H1 (cell line): Measurements from ENCODE around the genes IDH1 and MYL1.

DNA sequence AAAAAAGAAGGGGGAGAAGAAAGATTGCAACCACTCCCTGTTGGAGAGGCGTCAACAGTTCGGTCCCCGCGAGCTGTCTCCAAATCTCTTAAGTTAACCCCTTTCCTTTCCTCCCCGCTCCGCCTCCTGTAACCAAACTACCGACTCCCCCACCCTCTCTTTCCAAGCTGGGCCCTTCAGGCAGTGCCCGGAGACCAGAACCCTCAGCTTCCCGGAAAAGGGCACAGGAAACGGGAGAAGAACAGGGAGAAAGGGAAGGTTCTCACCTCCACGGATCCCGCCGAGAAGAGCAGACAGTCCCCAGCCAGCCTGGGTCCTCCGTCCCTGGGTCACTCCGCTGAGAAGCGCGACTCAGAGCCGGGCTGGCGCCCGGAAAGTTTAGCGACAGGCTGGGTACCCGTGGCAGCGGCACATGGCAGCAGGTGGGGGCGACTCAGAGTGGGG, 685 bp downstream of the FZD5 start:
- RRBS, result 0% methylated on average over 3 of the region's 24 CpGs
CAGE:
- cytosol, long polyA plus RNA, result no peak
- long polyA plus RNA, result no peak
- nucleus, long polyA plus RNA, result no peak

DNA sequence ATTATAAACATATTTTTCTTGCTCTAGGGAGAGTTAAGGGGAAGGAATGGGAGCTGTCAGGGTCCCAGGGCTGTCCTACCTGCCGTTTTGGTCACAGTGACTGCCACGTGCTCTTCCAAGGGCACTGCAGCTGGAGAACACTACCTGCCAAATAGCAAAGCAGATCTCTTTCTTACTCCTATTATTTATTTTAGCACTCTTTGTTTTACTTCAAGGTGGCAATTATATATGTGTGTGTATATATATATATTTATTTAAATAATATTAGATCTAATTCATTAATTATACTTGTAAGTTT, 57.1 kb upstream of the FZD5 start:
- RRBS, result no CpG with 5 or more reads among the region's 2 CpGs
CAGE:
- cytosol, long polyA plus RNA, result no peak
- long polyA plus RNA, result no peak
- nucleus, long polyA plus RNA, result no peak

GRCh38 chr2:207860736-207861185, 91.1 kb upstream of the FZD5 start:
- RRBS, result no CpG with 5 or more reads among the region's 1 CpG
CAGE:
- cytosol, long polyA plus RNA, result no peak
- long polyA plus RNA, result no peak
- nucleus, long polyA plus RNA, result no peak

DNA sequence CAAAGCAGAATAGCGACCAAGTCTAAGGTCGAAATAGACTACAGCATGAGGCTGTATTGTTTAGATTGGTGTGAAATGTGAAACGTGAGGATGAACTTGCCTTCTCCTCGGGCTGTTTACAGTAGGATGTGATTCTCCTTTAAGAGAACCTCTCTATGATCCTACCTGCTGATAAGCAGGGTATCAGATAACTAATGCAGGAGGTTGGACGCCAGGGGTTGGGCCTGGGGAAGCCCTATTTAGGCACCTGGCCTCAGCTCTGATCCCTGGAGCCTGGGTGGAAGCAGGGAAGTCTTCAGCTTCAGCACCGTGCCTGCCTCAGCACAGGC, 11.4 kb downstream of the CRYGD start:
- RRBS, result no CpG with 5 or more reads among the region's 6 CpGs
CAGE:
- cytosol, long polyA plus RNA, result no peak
- long polyA plus RNA, result no peak
- nucleus, long polyA plus RNA, result no peak

- RRBS, result under 1% methylated on average over 17 of the region's 58 CpGs
CAGE:
- cytosol, long polyA plus RNA, result start-site peak on the minus strand at chr2:208255033-208255107, 8,383 reads; start-site peak on the plus strand at chr2:208255226-208255234, 14 reads
- long polyA plus RNA, result start-site peak on the minus strand at chr2:208255033-208255106, 10,983 and 10,539 reads in 2 replicates
- nucleus, long polyA plus RNA, result start-site peak on the minus strand at chr2:208255033-208255113, 5,229 reads; start-site peak on the plus strand at chr2:208255228-208255234, 6 reads
These were observed at the start of gene IDH1 for GRCh38 chr2:208254739-208255859. IDH1 (minus strand) TSS chr2:208255071.

- RRBS, result no CpG with 5 or more reads among the region's 1 CpG
CAGE:
- cytosol, long polyA plus RNA, result no peak
- long polyA plus RNA, result no peak
- nucleus, long polyA plus RNA, result no peak
These were observed 201.9 kb downstream of the PTH2R start for GRCh38 chr2:208608529-208608867.

- RRBS, result no CpG with 5 or more reads among the region's 1 CpG
CAGE:
- cytosol, long polyA plus RNA, result no peak
- long polyA plus RNA, result no peak
- nucleus, long polyA plus RNA, result no peak
These were observed 277.3 kb upstream of the MAP2 start for GRCh38 chr2:209146607-209146979.

- RRBS, result no CpG with 5 or more reads among the region's 11 CpGs
CAGE:
- cytosol, long polyA plus RNA, result no peak
- long polyA plus RNA, result no peak
- nucleus, long polyA plus RNA, result no peak
These were observed 913 bp downstream of the MAP2 start for GRCh38 chr2:209424609-209425311.

DNA sequence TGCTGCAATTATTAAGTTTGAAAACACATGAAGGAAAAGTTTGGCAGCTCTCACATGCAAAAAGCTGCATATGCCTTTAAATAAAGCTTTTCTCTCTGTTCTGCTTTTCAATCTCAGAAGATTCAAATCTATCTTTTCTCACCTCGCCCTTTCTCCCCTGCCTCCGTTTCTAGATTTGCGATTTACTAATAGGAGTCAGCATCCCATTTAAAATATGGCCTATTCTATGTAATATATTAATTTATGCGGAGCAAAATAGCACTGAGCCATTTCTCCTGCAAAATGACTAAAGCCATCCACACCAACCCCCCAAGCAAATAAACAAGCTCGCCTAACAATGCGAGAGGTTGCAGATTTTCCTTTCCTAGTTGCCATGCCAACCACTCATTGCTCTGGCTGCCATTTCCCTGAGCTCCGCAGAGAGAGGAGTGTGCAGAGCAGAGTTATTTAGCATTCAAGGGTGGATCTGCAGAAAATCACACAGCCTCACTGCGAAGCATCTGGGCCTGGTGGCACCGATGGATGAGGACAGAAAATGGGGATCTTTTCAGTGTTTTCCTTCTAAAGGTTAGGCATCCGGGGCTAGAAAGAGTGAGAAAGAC, 110.5 kb upstream of the UNC80 start:
- RRBS, result no CpG with 5 or more reads among the region's 10 CpGs
CAGE:
- cytosol, long polyA plus RNA, result no peak
- long polyA plus RNA, result no peak
- nucleus, long polyA plus RNA, result start-site peak on the plus strand centred at position 419 of the sequence, 105 bp wide, 41 reads

DNA sequence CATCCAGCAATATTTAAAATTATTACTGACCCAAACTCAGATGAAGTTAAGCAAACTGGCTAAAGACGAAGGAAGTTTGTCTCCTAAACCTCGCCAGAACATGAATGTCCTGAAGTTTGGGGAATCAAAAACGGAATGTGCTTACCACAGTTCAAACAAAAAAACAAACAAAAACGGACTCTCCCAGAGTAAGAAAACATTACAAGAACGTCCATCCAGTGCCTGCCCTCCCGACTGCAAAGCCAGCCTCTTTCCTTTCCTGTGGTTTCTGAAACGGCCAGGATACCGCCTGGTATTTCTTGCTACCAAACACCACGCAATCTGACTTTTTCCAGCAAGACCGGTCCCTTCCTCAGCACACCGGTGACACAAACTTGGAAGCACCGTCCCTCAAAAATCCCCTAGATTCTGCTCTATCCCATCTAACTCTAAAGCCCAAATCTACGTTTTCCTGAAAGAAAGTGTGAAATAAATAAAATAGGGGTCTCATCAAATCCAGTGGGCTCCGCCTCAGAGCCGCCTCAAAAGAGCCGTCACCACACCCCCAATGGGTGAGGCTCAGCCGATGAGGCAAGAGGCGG, 927 bp downstream of the KANSL1L start:
- RRBS, result no CpG with 5 or more reads among the region's 18 CpGs
CAGE:
- cytosol, long polyA plus RNA, result no peak
- long polyA plus RNA, result no peak
- nucleus, long polyA plus RNA, result start-site peak on the minus strand centred at position 538 of the sequence, 53 bp wide, 17 reads

DNA sequence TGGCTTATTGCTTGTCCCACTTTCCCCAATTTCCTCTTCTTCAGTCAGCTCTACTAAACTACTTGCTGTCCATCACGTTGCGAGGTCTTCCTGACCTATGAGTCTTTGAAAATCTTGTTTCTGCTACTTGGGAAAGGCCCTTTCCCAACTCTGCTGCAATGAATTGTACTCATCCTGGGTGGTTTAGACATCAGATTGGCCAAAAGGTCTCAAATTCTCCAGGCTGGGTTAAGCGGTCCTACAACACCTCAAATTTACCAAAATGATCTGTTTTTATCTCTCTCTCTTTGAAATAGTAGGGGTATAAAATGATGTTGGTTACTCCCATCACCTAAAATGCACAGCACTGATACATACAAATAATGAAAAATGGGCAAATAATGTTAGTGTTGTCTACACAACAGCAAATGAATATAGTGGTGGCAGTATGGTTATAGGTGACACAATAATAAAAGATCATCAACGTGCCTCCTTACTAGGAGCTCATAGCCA, 17.8 kb downstream of the ACADL start:
- RRBS, result no CpG with 5 or more reads among the region's 4 CpGs
CAGE:
- cytosol, long polyA plus RNA, result no peak
- long polyA plus RNA, result no peak
- nucleus, long polyA plus RNA, result no peak

- RRBS, result no CpG with 5 or more reads among the region's 6 CpGs
CAGE:
- cytosol, long polyA plus RNA, result no peak
- long polyA plus RNA, result no peak
- nucleus, long polyA plus RNA, result no peak
These were observed at the start of gene MYL1 for GRCh38 chr2:210314996-210315480. MYL1 (minus strand) TSS chr2:210315174.

GRCh38 chr2:210562040-210562457, 5.7 kb downstream of the CPS1 start:
- RRBS, result no CpG with 5 or more reads among the region's 1 CpG
CAGE:
- cytosol, long polyA plus RNA, result no peak
- long polyA plus RNA, result no peak
- nucleus, long polyA plus RNA, result no peak

DNA sequence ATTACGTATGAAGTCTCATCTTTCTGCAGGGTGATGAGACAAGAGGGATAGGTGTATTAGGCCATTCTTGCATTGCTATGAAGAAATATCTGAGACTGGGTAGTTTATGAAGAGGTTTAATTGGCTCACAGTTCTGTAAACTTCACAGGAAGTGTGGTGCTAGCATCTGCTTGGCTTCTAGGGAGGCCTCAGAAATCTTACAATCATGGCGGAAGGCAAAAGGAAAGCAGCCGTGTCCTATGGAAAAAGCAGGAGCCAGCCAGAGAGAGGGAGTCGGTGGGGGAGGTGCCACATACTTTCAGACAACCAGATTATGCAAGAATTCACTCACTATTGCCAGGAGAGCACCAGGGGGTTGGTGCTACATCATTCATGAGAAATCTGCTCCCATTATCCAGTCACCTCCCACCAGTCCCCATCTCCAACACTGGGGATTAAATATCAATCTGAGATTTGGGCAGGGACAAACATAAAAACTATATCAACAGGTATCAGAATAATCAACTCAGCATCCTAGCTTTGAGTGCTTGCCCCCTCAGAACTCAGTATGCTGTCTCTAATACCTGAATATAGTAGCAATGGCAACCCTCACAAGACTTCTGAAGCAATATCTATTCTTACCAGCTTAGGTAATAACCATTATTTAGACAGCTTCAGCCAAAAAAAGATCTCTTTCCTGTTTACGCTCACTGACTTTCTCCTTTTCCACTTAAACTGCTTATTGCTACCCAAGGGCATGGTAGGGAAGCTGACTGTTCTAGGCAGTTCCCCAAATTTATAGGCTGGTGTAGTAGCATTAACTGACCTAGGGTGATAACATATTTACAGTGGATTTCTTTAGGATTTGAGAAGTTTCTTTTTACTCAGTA, 64.2 kb downstream of the CPS1 start:
- RRBS, result no CpG with 5 or more reads among the region's 5 CpGs
CAGE:
- cytosol, long polyA plus RNA, result no peak
- long polyA plus RNA, result no peak
- nucleus, long polyA plus RNA, result no peak

DNA sequence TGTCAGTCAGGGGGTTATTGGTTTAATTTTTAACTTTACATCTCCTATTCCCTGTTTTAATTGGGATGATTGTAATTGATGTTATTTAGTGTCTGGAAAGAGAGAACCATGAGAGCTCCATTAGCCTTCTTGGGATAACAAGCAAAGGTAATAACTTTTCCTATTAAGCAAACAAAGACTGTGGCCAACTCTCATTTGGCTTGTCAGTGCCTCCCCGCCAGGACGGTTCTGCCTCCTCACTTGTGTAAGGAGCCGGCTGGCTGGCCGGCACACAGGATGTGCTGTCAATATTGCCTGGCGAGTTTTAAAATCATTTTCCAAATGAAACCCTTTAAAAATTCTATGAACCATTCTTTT, 898.2 kb downstream of the CPS1 start:
- RRBS, result no CpG with 5 or more reads among the region's 5 CpGs
CAGE:
- cytosol, long polyA plus RNA, result no peak
- long polyA plus RNA, result no peak
- nucleus, long polyA plus RNA, result no peak

- RRBS, result no CpG with 5 or more reads among the region's 3 CpGs
CAGE:
- cytosol, long polyA plus RNA, result no peak
- long polyA plus RNA, result no peak
- nucleus, long polyA plus RNA, result no peak
These were observed 54.9 kb downstream of the VWC2L start for GRCh38 chr2:214465703-214466159.

DNA sequence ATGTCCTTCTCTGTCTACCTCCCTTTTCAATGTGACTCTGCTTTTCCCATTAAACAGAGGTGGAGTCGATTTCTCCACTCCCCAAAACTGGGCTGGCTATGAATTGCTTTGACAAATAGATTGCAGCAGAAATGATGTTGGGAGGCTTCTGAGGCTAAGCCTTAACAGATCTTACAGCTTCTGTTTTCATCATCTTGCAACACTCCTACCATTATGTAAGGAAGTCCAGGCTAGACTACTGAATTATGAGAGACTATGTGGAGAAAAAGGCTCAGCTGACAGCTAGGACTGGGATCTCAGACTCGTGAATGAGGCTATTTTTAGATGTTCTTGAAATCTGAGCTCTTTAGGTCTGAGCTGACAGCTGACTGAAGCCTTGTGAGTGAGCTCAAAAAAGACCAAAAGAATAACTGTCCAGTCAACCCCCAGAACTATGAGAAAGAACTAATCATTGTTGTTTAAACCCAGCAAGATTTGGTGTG, 70.3 kb downstream of the VWC2L start:
- RRBS, result no CpG with 5 or more reads among the region's 2 CpGs
CAGE:
- cytosol, long polyA plus RNA, result no peak
- long polyA plus RNA, result no peak
- nucleus, long polyA plus RNA, result no peak

DNA sequence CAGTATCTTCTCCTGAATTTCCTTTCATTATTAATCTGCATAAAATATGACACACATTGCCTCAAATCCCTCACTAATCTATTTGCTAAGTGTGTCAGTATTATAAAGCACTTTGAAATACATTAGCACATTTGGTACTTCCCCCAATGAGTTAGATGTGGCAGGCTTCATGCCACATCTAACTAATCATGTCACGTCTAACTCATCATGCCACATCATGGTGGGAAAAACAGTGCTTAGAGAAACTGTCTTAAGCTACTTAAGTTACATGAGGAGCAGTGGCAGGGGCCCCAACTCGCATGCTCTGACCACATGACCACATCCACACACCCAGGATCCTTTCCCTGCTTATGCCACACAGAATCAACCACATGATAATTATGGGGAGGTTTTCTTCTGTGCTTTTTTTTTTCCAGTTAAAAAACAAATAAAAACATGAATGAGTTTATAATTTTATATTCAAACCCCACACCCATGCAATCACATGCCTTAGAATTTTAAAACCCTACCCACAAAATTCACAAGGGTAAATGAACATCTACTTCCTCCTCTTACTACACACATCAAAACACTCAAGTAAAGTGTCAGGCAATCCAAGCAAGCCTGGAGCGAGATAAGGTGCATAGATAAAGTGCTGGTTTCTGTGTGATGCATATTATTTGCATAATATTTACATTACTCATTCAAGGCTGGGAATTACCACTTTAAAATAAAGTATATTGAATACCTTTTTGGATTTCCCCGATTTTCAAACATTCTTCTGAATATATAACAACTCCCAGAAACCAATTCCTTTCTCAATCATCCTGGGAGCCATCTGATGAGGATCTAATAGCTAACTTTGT, 1.6 kb downstream of the ABCA12 start:
- RRBS, result no CpG with 5 or more reads among the region's 4 CpGs
CAGE:
- cytosol, long polyA plus RNA, result no peak
- long polyA plus RNA, result no peak
- nucleus, long polyA plus RNA, result no peak

DNA sequence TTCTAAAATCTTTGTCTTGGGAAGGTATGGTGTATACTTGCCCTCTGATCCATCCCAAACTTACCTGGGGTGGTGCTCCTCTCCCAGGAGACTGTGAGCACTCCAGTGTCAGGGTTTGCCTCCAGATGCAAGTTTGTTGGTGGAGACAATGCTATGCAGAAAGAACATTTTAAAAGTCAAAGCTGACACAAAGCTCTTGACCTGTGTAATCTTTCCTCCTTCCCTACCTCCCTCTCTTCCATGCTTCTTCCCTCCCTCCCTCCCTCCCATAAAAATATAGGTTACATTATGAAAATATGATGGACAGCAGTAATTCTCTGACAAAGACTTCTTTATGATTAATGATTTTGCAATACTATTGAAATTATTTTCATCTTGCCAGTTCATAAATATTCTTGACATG, 38.8 kb downstream of the FN1 start:
CAGE:
- cytosol, long polyA plus RNA, result no peak
- long polyA plus RNA, result no peak
- nucleus, long polyA plus RNA, result no peak

DNA sequence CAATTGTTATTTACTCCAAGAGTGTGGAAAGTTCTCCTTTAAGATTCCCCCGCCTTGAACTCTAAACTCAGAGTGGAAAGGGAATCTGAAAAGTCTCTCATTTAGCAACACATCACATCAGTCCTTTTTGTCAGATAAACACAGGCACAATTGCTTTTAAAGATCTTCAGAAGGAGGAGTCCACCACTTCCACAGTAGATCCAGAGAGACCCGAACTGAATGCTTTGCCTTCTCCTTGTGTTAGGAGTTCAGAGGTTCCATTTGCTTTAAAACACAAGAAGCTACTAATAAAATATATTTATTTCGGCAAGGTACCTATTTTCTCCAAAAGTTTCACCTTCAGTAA, 1.3 kb upstream of the FN1 start:
- RRBS, result no CpG with 5 or more reads among the region's 3 CpGs
CAGE:
- cytosol, long polyA plus RNA, result no peak
- long polyA plus RNA, result no peak
- nucleus, long polyA plus RNA, result no peak